Calu3 (cell line): Measurements from ENCODE around the genes ACVR1 and DAPL1.

DNA sequence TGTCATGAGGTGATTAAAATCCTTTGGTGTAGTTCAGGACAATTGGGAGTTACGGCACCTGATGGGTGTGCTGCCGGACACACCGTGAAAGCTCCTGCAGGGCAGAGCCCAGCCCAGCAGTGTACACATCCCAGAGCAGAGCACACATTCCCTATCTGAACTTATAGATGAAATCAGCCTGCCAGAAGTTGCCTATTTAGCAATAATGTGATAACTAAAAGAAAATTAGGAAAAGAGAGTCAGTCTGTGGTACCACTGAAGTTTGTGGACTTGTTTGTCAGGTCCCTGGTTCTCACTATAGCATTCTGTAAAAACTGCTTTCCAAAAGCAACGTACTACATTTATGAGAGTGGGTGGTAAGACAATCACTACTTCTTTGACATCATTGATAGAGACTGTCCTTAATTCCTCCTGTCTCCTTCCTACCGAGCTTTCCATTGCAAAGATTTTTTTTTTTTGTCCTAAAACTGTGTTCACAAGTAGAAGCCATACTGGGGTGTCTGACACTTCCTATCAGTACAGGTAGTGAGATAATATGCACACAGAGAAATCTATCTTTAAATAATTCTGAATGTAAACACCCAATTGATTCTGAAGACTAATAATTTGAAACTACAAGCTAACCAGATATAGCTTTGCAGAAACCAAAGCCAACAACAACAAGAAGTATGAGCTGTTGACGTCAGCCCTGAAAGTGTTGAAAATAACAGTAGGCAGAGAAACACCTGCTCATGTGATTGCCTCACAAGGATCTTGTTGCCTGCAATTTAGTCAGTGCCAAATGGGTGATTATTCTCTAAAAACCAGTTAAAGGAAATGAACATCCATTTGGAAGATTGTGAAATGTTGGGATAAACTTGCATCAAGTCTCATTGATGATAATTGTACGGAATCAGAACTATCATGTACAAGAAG lies 3.1 kb downstream of the CYTIP start:
- PRO-cap, result no peak

- PRO-cap, result no peak
Observed at GRCh38 chr2:157514946-157515265, 71.0 kb upstream of the CYTIP start.

DNA sequence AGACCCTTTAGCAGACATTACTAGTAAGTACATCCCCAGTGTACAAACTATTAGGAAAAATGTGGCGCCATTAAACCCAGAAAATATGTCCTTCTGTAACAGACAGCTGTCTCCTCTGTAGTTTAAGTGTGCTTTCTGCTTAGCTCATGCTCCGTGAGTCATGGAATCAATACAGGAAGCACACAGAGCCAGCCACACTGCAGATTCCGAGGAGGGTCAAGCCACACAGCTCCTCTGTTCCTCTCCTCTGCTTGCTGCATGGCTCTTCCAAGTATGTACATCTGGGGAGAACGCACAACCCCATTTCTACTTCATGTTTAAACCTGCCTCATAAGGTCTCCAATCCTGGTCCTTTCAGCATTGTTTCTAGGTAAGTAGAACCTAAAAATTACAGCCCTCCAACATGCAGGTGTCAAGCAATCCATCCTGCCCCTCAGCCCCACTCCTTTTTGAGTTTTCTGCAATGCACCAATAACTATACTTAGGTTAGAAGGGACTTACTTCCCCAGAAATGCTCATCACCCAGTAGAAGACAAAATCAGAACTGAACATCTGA lies 37.6 kb downstream of the ACVR1 start:
- PRO-cap, result bidirectional peak, plus-strand start at position 202 of the sequence, minus-strand start at position 117 of the sequence

DNA sequence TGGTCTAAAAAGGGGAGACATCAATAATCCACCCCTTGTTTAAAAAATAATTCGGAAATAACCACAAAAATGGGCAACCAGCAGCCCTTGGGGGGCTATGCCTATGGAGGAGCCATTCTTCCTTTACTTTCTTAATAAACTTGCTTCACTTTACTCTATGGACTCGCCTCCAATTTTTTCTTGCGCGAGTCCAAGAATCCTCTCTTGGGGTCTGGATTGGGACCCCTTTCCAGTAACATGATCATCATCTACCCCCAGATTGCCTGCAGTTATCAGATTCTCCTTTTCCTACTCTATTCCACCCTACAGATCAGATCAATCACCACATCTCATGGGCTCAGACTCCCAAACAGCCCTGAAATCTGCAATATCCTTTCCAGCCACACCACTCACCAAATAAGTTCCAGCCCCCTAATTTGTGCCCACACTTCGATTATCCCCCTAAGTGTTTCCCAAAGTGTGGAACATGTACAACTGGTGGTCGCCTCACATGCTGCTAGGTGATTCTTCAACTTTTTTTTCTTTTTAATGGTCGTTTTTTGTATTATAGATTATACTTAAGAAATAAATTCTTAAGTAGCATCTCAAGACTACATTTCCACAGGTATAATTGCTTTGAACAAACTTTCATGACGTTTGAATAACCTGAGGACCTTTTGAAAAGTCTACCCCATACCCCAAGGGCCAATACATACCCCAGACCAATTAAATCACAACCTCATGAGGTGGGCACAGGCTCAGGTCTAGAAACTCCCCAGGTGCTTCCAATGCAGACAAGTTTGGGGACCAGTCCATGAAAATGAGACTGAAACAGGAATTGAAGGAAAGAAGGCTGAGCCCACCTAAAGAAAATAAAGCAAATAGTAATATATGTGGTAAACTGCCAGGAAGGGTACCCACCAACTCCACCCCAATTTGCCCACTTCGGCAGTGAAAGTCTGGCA lies 16.5 kb downstream of the ACVR1 start:
- PRO-cap, result no peak

- PRO-cap, result bidirectional peak, plus-strand start at chr2:157875965, minus-strand start at chr2:157875821; bidirectional peak, plus-strand start at chr2:157876180, minus-strand start at chr2:157876101; bidirectional peak, plus-strand start at chr2:157876587, minus-strand start at chr2:157876303
Observed at GRCh38 chr2:157875576-157876498, at the start of gene ACVR1. ACVR1 (minus strand) TSS chr2:157876330.

DNA sequence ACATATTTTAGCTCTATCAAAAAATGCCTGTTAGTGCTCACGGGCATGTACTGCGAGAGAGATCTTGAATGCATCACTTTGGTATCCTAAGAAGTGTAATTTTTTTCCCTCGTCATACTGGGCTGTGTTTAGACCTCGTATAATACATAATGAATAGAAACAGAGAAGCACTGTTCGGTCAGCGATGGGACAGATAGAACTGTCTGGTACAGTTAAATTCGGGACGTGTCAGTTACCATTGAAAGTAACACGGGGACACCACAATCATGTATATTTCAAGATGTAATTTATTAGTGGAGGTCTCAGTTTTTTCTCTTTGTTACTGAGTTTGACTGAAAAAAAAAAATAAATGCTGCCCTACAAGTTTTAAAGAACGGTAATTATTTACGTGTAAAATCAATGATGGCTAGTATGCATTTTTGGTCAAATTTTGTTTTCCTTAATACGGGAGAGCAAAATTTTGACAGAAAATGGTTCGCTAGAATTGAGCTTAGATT lies 1.9 kb downstream of the PKP4 start:
- PRO-cap, result no peak

DNA sequence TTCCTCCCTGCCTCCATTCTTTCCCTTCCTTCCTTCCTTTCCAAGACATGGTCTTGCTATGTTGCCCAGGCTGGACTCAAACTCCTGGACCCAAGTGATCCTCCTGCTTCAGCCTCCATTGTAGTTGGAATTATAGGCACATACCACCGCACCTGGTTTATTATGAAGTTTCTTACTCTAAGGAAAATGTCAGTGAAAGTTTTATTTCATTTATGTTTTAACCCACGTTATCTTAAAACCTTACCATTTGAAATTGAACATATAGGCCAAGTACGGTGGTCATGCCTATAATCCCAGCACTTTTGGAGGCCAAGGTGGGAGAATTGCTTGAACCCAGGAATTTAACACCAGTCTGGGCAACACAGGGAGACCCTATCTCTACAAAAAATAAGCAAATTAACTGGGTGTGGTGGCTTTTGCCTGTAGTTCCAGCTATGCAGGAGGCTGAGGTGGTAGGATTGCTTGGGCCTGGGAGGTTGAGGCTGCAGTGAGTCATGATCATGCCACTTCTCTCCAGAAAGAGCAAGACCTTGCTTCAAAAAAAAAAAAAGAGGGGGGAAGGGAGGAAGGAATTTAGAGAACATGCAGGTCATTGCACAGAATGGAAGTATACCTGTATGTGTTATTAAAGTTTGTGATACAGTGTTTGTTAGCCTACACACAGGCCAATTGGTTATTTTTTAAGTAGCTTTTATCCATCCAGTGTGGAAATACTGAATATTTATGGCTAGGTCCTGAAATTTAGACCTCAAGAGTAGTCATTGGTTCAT lies 25.7 kb downstream of the PKP4 start:
- PRO-cap, result no peak

- PRO-cap, result no peak
Observed at GRCh38 chr2:158795029-158795553, at the start of gene DAPL1. DAPL1 (plus strand) TSS chr2:158795317.

DNA sequence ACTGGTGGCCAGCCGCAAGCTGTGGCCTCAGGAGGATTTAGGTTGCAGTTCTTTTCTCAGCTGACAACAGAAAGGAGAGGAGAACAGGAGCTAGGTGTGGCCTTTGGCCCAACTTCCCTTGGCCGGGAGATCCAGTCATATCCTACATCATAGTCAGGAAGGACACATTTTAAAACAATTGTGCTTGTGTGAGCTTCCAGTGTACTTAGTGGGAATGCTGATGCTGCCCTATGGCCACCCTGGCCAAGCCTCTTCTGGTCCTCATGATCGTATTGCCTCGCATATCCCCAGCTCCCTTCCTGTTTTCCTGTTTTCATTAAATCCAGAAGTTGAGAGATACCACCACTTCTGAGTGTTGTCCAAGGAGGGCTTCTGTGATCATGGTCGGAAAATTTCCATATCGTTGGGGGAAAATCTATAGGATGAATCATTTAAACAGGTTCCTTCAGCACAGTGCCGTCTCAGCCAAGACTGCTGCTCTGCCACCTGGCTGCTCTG lies 98.0 kb downstream of the WDSUB1 start:
- PRO-cap, result no peak

DNA sequence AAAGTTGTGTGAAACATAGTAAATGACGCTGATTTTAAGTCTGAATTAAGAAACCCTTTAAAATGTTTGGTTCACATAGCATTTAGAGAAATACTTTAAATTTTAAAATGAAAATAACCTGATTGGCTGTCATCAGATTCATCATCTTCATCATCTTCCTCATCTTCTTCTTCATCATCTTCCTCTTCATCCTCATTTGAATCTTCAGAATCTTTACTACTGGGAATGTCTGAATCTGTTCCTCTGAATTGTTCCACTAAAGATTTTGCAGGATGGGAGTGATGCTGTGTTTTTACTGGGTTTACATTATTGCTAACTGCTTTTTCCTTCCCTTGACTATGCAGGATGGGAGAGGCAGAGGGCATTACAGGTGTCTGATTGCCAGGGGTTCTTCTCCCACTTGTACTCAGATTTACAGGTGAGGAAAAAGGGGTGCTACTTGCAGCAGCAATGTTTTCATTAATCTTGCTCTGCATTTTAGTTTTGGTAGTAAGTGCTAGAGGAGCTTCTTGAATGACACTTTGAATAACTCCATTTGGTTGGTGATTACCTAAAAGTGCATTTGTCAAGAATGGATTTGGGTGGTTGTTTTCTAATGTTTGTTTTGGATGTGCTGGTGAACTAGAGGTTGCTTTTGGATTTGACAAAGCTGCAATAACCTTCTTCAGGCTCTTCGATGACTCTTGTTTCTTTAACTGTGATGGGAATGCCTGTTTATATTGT lies 146.3 kb upstream of the WDSUB1 start:
- PRO-cap, result no peak

GRCh38 chr2:159474696-159475577 lies 141.4 kb downstream of the BAZ2B start:
- PRO-cap, result no peak

- PRO-cap, result unidirectional peak, plus-strand start at chr2:159615074
Observed at GRCh38 chr2:159614683-159615172, 1.6 kb downstream of the BAZ2B start.

GRCh38 chr2:159721132-159721712 lies 8.9 kb downstream of the MARCHF7 start:
- PRO-cap, result no peak

GRCh38 chr2:159996708-159997669 lies 65.4 kb downstream of the PLA2R1 start:
- PRO-cap, result no peak

DNA sequence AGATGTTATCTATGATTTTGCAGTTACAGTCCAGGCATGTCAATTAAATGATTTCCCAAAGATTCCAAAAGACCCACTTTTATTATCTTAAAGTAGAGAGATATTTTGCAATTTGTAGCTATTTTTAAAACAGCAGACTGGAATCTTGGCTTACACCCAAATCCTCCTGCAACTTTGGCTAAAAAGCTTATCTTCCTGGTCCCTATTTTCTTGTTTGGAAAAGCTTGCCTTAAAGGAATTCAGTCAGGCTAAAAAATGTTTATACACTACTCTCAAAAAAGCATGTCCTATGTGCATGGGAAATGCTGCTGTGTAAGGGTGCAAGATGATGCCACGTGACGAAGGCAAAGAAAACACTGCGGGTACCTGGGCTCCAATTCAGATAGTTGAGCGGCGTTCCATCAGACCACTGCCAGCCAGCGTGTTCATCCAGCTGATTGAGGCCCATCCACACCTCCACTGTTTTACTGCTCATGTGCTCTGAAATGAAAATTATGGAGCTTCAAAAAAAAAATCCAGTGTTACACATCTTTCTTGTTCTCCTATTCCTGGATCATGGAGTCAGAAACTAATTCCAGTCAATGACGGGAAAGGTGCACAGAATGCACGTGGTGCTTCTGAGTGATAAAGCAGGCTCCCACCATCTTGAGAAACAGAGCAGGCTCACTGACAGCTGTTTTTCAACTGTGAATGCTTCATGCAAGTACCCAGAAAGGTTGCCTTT lies 33.8 kb downstream of the PLA2R1 start:
- PRO-cap, result no peak

DNA sequence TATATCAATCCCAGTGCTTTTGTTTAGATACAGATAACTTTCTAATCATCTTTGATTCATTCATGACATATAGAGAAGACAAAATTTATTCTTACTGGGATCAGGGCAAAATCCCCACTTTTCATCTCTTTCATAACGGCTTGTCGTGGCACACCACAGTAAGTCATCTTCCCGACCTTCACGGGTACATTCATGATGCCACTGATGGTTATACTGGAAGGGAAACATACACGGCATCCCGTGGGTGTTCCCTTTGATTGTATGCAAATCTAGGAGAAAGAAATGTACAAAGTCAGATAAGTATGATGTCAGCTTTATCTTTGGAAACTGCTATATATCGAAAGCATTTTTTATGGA lies 20.5 kb downstream of the PLA2R1 start:
- PRO-cap, result no peak

DNA sequence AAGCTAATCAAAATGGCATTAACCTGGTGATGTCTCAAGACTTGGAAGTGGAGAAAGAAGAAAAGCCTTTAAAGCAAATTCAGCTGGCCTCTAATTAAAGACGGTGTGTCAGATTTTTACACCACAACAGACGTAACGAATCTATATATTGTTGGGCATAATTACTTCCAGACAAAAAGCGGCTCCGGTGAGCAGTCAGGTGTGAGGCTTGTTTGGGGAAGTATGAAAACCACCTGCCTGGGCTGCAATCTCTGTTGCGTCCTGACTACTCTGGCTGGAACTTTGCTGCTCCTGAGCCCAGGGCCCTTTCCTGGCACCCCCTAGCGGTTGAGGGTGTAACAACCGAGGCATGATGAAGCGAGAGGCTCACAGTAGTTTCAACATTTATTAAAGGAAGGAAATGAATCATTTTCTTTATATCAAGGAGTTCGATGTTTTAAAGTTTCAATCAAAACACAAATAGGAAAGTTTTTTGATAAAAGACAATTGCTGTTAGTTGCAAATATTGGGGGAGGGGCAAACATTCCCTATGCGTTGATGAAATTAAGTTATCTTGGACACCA lies 10.5 kb upstream of the ITGB6 start:
- PRO-cap, result unidirectional peak, minus-strand start at position 272 of the sequence

- PRO-cap, result no peak
Observed at GRCh38 chr2:160238129-160238936, 38.3 kb upstream of the ITGB6 start.

DNA sequence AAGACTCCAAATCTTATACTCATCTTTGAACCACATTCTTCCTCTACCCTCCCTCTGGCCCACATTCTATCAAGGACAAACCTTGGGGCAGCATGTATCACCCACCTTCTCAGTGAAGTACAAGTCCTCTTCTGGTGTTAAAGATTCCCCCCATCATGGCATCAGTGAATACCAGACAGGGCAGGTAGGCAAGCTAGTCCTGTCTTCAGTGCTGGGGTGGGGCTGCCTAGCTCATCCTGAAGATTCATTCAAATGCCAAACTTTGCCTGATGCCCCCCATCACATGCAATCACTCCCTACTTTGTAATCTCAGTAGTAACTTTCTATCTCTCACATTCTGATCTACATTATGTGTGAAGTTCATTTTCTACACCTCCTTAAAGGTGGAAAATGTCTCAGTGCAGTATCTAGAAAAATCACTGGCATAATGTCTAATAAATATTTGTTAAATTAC lies 138.1 kb downstream of the RBMS1 start:
- PRO-cap, result no peak

DNA sequence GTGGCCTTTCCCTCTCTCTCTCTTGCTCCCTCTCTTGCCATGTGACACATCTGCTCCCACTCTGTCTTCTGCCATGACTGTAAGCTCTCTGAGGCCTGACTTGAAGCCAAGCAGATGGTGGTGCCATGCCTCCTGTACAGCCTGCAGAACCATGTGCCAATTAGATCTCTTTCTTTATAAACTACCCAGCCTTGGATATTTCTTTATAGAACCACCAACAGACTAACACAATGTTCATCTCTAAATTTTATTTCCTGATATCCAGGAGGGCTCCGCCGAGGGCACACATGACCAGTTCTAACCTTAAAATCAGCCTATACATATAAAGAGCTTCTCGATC lies 108.7 kb downstream of the RBMS1 start:
- PRO-cap, result no peak